ENCODE measurements around a stretch of chr11.

DNA sequence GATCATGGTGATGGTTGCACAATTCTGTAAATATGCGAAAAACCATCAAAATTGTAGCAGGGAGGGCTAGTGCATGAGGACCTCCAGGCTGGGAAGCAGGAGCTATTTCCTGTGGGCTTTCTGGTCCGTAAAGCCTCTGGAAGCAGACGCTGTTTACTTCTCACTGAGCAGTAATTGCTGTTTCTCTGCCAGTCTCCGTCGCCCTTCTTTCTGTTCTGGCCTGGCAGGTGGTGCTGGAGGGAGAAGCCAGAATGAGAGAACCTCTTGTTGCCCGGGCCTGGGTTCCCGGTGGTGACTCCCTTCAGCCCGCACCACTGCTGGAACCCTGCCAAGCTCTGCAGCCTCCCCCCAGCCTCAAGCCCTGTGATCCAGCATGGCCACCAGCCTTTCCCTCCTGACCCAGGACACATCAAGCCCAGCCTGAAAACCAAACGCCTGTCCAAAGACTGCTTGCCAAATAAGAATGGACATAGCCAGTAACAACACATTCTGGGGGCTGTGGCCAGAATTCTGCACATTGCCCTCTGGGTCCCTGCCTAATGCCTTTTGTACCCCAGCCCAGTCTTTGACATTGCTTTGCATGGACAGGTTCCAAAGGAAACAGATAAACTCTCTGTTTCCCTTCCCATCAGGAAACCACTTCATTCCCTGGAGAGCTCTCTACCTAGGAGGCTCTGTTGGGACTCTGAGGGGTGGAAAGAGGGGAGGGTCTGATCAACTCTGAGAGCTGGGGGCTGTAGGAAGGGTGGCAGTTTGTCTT, 201.0 kb upstream of the NAV2 start:
- PRO-cap: no peak

DNA sequence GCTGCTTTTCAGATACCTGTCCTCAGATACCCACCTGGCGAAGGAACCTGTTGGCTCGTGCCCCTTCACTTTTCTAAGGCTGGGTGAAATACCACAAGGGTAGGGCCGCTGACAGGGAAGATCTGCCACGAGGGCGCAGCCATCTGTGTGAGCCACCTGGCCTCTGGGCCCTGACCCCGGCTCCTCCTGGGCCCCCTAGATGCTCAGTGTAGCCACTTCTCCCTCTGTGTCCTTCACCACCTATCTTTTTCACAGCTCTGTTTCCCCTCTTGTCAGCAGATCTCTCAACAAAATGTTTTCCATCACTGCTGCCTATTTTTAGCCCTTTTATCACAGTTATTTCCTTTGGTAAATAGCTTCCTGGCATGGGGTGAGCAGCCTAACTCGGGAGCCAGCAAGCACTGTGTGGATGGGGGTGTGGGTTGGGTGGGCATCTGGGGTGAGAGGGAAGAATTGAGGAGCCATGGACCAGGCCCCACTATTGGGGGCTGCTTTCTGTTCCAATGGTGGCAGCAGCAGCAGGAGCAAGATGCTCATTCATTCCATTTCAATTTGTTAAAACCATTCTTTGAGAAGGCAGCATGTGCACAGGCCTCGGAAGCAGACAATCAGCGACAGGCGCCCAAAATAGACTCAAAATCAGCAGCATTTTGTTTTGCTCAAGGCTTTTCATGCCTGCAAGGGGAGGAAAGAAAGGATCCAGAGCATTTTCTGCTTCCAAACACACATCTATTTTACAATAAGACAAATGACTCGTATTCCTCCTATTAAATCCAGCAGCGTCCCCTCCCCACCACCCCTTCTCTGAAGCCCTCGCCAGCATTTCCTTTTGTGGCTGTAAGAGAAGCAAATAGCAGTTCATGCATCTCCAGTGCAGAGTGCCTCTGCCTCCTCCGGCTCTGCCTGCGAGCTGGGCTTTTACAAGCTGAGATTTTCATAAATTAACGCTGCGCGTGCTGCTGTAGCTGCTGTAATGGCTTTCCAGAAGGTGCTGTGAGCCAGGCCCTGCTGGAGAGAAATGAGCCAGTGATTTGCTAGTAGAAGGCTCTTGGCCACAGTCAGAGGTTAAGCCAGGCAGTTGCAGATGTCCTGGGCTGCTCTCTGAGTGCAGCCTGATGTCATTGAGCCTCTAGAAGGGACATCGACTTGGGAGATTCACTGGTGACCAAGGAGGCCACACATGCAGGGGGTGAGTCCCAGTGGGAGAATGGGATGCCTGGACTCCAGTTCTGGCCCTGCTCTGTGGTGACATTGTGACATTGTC, 134.9 kb upstream of the NAV2 start:
- PRO-cap: bidirectional peak, plus-strand start at position 856 of the sequence, minus-strand start at position 741 of the sequence

GRCh38 chr11:19717015-19717471, 4.4 kb downstream of the NAV2 start:
- PRO-cap: no peak

GRCh38 chr11:19730285-19730959, 17.8 kb downstream of the NAV2 start:
- PRO-cap: no peak

- PRO-cap: no peak
Observed at GRCh38 chr11:19827673-19828117, 115.1 kb downstream of the NAV2 start.

DNA sequence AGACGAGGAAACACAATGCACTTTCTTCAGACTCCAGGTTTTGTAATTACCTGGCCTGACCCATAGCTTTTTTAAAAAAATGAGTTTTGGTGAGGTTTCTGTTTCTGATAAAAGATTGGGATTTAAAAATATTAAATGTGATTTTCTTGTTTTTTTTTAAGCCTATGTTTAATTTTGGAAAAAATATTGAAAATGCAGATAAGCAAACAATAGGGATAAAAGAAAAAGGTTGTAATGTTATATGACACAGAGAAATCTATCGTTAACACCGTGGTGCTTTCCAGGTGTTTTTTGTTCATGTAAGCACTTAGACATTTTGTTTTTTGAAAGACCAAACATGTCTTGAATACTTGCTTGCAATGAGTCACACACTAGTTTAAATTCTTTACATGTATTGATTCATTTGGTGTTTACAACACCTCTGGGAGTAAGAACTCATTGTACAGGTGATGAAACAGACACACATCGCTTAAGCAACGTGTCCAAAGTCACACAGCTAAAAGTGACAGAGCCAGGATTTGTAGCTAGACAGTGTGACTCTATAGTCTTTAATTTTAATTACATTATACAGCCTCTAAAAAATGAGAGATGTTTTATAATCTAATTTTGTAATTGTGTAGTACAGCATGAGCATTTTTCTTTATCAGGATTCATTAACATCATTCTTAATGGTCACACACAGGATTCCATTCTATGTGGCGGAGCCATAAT, 149.0 kb downstream of the DBX1 start:
- PRO-cap: no peak

- PRO-cap: no peak
Observed at GRCh38 chr11:20027111-20027827, 133.0 kb downstream of the DBX1 start.

GRCh38 chr11:20035618-20036683, 124.3 kb downstream of the DBX1 start:
- PRO-cap: no peak

DNA sequence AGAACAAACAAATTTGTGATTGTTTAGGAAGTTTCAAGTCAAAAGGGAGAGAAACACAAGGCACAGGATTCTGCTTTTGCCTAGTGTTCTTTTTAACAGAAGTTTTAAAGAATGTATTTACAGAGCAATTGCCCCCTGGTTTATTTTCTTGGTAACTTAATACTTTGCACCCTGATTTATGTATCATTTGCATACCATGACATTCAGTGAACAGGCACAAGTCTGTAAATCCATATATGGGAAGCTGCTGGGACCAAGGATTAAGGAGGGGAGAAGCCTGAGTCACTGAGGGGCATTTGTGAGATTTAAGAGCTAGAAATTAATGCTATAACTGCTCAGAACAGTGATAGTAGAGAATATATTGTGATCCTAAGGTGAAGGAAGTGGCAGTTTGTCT, 103.1 kb downstream of the DBX1 start:
- PRO-cap: no peak

DNA sequence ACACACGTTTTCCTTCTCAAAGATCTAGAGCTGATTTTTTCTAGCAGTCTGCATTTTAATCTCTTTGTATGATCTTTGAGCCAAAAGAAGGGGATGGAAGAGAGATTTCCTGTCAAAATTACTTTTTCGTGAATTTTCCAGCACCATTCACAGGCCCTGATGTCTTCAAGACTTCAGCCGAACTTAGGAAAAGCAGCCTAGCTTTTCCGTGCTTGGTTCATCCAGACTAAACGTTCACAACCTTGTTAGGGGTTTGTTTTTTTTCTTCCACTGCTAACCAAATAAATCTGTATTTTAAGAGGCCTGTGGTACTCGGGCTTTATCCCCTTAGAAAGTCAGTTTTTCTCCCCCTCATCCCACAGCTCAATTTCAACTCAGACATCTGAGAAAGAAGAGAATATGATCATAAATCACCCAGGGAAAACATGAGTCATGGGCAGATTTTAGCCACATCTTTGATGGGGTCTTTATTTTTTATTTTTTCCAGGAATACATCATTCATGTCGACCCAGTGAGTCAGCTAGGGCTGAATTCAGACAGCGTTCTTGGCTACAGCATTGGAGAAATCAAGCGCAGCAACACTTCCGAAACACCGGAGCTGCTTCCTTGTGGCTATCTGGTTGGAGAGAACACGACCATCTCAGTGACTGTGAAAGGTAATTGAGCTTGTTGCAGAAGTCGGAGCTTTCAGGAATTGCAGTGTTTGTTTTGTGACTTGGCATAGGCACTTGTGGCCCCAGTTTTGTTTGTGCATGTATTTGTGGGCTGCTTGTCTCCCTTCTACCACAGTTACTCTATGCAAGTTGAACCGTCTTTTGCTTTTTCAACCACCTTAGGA, 63.0 kb downstream of the DBX1 start:
- PRO-cap: no peak

- PRO-cap: unidirectional peak, minus-strand start at chr11:21752853
Observed at GRCh38 chr11:21752643-21753656, 439.9 kb upstream of the ANO5 start.

DNA sequence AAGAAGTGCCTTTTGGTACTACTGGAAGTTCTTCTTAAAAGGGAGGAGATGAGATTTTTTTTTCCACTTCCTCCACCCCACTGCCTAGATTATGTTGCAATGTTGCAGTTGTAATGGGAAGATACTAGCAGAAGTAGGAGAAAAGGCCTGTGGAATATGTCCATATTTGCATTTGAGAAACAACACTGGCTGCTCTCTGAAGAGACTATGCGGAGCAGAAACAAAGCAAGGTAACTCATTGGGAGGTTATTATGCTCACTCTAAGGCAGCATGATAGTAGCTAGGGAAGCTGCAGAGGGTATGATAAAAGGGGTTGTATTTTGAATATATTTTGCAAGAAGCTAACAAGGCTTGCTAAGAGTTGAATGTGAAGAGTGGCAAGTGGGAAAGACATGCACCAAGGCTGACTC, 280.5 kb upstream of the ANO5 start:
- PRO-cap: no peak

GRCh38 chr11:22544572-22545120, 81.0 kb downstream of the FANCF start:
- PRO-cap: no peak

- PRO-cap: no peak
Observed at GRCh38 chr11:24739643-24740064, 242.8 kb downstream of the LUZP2 start.

GRCh38 chr11:26087546-26088068, 244.3 kb upstream of the ANO3 start:
- PRO-cap: unidirectional peak, plus-strand start at chr11:26087742

- PRO-cap: no peak
Observed at GRCh38 chr11:26670510-26670970, 51.3 kb downstream of the SLC5A12 start.

DNA sequence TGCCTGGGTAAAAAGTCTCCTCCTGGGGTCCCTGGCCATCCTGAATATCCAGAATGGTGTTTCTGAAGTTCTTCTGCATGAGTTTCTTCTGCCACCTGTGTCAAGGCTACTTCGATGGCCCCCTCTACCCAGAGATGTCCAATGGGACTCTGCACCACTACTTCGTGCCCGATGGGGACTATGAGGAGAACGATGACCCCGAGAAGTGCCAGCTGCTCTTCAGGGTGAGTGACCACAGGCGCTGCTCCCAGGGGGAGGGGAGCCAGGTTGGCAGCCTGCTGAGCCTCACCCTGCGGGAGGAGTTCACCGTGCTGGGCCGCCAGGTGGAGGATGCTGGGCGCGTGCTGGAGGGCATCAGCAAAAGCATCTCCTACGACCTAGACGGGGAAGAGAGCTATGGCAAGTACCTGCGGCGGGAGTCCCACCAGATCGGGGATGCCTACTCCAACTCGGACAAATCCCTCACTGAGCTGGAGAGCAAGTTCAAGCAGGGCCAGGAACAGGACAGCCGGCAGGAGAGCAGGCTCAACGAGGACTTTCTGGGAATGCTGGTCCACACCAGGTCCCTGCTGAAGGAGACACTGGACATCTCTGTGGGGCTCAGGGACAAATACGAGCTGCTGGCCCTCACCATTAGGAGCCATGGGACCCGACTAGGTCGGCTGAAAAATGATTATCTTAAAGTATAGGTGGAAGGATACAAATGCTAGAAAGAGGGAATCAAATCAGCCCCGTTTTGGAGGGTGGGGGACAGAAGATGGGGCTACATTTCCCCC, 750 bp downstream of the FIBIN start:
- PRO-cap: no peak

DNA sequence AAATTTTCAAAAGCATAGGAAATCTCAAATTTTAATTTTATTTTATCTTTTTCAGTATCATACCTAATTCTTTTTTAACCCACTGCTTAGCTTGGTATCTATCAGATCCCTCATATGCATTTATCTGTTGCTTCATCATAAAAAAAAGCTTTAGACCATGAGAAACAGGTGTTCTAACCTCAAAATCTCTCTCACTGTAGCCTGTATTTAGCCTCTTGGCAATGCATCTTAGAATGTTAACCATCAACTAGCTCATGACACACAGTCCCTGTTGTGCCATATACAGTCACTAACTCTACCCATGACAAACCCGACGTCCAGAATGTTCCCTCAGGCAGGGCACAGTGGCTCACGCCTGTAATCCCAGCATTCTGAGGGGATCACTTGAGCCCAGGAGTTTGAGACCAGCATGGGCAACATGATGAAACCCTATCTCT, 18.1 kb upstream of the CCDC34 start:
- PRO-cap: no peak

DNA sequence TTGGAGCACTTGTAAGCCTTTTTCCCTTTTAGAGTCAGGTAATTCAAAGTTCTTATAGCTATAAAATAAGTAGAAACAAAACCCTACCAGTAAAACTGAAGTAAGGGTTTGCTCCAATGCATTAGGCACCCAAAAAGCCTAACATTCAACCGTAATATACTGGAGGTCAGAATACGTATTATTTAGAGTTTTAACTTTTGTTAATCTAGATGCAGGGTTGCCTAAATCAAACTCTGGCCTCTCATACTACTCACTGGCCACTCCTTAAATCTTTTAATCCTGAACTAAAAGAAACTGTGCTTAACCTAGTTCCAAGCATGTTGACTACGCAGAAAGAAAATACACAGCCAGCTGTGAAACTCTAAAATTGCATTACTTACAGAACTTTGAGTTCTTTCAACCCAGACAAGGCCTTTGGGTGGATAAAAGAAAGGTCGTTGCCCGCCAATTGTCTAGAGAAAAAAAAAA, 29.1 kb upstream of the CCDC34 start:
- PRO-cap: no peak

DNA sequence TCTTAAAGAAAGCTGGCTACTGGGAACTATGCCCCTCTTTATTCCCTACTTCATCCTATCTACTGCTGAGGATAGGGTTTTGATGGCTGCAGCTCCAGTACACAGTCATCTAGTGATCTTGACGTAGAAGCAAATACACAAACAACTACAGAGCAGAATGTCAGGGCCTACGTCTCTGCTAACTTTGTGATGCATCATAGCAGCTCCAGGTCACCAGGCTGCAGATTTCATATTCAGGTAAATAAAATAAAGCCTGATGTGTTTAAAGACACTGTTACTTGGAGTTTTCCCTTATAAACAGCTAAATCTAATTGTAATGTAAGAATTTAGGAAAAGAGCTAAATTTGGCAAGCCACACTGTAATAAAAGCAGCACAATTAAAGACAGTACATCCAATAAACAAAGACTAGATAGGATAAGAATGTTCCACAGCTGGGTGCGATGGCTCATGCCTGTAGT, 39.8 kb upstream of the CCDC34 start:
- PRO-cap: no peak